LNCaP clone FGC (cell line): ENCODE measurements around the gene ZCCHC10.

DNA sequence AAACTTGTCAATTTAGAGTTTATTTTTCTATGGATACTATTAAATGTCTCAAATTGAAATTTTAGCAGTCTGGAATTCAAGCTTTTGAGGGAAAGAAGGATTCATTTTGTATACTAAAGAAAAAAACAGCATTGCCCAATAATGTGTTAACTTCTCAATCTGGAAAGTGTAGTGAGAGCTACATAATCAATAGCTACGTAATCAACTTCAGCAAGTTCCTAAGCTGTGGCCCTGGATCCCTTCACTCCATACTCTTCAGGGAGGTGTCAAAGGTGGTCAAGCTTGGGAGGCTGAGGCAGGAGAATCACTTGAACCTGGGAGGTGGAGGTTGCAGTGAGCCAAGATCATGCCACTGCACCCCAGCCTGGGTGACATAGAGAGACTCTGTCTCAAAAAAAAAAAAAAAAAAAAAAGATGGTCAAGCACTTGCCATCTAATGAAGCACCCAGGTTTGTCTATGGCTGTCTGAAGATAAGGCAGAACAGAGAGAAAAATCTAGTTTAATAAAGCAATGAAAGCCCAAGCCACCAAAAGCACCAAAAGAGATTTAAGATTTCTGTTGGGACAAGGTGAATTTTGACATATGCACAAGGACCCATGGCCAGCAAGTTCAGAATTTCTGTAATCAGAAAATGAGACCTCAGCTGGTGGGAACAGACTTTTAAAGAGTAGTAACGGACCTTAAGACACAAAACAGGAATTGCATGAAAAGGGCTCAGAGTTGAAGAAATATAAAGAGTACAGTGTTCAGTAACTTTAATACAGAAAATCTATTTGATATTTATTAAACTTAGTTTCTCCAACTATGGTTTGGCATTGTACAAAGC, 1.4 kb downstream of the LEAP2 start:
- RRBS, 2 experiments, result no CpG with 5 or more reads among the region's 2 CpGs

- RRBS, 2 experiments, result no CpG with 5 or more reads among the region's 5 CpGs
These were observed 19.5 kb downstream of the LEAP2 start for GRCh38 chr5:132892954-132893325.

GRCh38 chr5:132951086-132951578, 12.3 kb downstream of the AFF4 start:
- RRBS, 2 experiments, result no CpG with 5 or more reads among the region's 4 CpGs

GRCh38 chr5:133025945-133027140, at the start of gene ZCCHC10:
Gene ZCCHC10 (minus strand): TSS chr5:133026549.
- RRBS, 2 experiments, result 1% methylated on average over 20 of the region's 68 CpGs

- RRBS, 2 experiments, result no CpG with 5 or more reads among the region's 13 CpGs
These were observed 5.2 kb upstream of the HSPA4 start for GRCh38 chr5:133046418-133047108.

- RRBS, 2 experiments, result no CpG with 5 or more reads among the region's 10 CpGs
These were observed 148.0 kb downstream of the C5orf15 start for GRCh38 chr5:133820207-133821074.

DNA sequence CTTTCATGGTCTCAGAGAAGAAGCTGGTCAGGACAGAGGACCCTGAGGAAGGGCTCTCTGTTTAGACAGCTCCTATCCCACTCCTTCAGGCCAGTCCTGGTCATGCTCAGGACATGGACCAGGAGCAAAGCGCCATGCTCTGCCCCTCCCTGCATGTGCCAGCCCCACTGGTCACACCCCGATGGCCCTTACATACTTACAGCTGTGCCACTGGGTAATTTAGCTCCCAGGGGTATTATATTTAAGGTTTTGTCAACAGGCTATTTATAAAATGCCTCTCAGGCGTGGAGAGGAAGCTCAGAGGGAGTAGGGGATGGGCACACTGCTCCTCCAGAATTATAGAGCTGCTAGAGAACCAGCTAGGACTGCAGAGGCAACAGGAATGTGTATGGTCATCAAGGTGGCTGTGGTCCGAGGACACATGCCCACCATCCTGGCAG, 33.3 kb downstream of the C5orf15 start:
- RRBS, 2 experiments, result no CpG with 5 or more reads among the region's 4 CpGs

DNA sequence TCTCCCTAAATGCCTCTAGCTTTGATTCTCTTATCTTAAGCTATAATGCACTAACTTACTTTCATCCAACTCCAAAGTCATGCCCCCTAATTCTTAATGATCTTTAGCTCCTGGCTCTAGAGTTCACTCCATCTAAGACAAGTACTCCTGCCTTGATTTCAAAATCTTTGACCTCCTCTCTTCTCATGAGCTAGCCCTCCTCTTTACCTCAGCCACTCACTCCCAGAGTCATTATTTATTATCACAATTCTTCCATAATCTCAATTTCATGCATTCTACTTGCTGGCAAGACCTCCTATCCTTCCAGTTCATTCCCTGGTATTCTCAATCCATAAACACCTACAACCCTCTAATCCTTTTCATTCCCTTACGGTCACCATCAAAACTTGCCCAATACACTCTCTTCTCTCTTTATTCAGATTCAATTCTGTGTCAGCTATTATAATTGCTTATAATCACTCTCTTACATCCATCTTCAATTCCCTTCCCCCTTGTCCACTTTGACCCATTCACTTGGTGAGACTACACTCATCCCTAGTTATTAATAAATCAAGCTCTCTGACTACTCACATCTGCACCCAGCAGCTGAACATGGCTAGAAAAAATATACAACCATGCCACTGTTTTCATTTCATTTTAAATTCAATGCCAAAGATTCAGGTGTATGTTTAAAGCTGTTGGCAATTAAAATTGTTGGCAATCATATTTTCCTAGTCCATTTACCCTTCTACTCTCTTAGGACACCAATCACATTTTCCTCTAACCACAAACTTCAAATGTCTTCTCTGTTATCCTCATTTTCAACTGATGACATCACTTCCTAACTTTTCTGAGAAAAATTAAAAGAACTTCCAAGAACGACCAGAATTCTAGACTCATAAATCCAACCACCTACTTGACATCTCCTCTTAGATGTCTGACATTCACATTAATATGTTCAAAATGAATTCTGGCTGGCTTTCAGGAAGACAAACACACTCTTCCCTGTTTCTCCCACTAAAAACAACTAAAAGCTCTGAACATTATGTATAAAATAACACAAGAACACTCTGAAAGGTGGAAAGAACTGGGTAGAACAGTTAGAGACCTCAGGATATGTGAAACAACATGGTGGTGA, 5.6 kb downstream of the C5orf15 start:
- RRBS, 2 experiments, result no CpG with 5 or more reads among the region's 2 CpGs

DNA sequence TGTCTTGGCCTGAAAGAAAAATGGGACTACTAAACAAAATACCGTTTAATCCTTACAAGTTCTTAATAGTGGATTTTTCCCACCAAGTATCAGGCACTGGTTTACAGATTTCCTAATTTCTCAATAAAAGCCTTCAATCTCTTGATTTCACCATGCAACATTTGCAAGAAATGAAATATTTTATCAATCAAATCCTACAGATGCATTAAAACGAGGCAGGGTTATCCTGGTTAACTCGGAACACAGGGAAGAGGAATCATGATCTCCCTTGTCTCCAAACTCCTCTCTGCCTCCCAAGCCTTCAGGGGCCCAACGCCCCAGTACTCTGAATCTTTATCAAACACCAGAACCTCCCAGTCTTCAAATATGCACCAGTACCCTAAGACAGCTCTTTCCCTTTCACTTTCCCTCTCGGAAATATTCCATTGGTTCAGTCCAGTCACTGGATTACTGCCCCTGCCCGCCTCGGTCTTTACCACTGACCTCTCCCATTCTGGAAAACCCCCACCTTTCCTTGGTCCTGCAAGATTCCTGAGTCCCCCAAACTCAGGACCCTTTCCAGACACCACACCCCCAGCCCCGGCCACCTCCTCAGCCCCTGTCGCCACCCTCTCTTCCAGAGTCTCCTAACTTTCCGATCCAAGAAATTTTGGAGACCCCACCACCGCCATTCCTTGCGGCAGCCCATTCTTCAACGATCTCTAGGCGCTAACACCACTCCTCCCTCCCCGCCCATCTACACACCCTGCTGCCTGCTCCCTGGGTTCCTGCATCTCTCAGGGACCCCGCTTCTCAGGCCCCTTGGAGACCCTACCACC, 765 bp downstream of the C5orf15 start:
- RRBS, 2 experiments, result no CpG with 5 or more reads among the region's 16 CpGs

GRCh38 chr5:133993844-133994556, 10.8 kb downstream of the VDAC1 start:
- RRBS, 2 experiments, result no CpG with 5 or more reads among the region's 4 CpGs

- RRBS, 2 experiments, result no CpG with 5 or more reads among the region's 12 CpGs
These were observed 9.4 kb downstream of the VDAC1 start for GRCh38 chr5:133995263-133995915.

GRCh38 chr5:134148454-134148928, 28.3 kb downstream of the SKP1 start:
- RRBS, 2 experiments, result no CpG with 5 or more reads among the region's 7 CpGs

DNA sequence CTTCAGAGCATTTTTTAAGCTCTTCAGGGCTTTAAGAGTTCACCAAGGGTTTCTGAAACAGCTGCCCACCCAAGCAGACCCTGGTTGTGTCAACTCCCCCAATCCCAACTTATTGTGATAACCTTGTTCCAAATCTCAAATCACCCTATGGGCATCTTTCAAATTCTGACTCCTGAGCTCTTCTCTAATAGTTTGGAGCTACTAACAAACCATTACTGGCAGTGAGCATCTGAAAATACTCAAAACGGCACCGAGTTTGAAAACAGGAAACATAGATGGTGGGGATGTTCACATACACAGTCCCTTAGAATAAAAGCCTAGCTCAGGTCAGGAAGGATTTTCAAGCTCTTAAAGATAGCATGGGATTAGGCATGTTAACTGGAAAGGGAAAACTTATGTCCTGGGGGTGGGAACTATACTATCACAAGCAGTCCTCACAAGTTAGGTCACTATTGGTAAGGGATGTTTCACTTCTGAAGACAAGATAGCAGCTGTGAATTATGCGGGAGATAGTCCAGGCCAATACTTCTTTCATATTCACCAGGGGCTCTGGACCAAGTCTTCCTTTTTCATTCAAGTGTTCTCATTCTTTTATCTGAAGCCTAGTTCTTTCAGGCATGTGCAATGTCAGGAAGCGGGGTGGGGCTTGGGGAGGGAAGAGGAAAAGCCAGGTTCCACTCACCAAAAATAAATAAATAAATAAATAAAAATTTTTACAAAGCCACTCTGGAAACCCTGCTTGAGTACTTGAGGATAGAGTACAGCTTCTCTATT, 25.9 kb downstream of the SKP1 start:
- RRBS, 2 experiments, result no CpG with 5 or more reads among the region's 4 CpGs

DNA sequence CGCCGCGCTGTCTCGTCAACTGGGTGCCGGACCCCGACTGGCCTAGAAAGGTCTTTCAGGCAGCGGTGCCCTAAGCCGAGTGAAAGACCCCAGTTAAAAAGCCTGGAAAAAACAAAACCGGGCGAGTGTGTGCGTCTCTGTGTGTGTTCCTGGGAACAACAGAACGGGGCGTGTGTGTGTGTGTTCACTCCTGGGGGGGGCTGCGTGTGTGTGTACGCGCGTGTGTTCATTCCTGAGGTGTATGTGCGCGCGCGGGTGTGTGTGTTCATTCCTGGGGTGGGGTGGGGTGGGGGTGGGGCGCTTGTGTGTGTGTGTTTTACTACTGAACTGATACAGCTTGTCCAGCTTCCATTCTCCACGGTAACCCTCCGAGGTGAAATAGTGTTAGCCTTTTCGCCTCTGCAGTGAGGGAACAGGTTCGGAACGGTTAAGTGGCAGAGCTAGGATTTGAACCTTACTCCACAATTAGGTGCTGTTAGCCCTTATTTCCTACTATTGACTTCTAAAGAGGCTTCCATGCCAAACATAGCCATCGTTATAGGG, 497 bp upstream of the SKP1 start:
- RRBS, 2 experiments, result under 1 to 2% methylated on average over 7 of the region's 28 CpGs

GRCh38 chr5:134177719-134178401, 1.1 kb upstream of the SKP1 start:
- RRBS, 2 experiments, result no CpG with 5 or more reads among the region's 17 CpGs

GRCh38 chr5:134201756-134202681, 23.9 kb downstream of the PPP2CA start:
- RRBS, 2 experiments, result no CpG with 5 or more reads among the region's 5 CpGs

- RRBS, 2 experiments, result no CpG with 5 or more reads among the region's 5 CpGs
These were observed 21.0 kb upstream of the PPP2CA start for GRCh38 chr5:134246782-134247350.

- RRBS, 2 experiments, result no CpG with 5 or more reads among the region's 3 CpGs
These were observed 12.4 kb downstream of the CDKN2AIPNL start for GRCh38 chr5:134399123-134399746.

DNA sequence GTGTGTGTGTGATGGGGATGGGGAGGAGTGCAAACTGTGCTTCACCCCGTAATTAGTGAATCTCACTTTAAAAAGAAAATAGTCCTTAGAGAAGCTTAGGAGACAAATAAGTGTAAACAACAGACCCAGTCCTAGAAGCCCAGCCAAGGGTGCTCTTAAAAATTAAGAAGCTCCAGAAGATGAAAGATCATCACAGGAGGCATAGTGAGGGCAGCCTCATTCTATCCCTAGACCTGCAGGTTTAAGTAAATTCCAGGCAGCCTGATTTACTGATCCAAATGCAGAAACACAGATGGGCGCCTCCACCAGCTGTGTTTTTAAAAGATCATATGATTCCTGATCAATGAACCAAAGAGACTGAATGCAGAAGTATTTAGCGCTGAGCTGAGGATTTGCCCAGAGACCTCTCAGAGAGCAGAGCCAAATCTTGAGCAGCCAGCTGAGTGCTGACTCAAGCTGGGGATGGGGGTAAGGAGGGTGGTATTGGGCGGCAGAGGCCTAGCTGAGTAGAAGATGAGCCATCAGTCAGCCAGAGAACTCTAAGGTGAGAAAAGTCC, 34.0 kb upstream of the CDKN2AIPNL start:
- RRBS, 2 experiments, result no CpG with 5 or more reads among the region's 4 CpGs

DNA sequence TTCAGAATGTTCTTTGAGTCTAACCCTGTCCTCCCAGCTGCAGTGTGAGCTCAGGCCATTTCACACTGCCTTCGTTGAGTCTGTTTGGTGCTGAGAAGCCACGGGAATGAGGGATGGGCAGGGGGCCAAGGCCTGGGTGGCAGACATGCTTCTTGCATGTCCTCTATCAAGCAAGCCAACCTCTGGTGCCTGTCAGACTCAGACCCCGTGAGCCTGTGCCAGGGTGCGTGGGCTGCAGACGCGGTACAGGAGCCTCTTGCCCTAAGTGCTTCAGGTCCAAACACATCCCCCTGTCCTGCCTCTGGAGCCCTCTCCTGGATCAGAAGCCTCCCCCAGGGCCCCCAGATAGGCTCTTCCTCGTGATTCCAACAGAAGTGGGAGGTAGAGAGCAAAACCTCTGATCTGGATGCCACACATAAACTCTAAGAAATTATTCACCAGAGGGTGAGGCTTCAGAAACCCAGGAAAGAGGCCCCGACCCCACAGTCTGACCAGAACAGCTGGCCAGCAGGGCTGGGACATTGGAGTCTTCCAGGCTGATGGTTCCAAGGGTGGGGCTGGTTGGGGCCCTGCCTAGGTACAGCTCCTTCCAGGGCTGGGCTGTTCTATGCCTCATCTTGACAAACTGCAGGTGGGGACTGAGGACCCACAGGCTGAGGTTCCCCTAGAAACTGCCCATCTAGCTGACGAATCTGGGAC, 46.7 kb upstream of the CDKN2AIPNL start:
- RRBS, 2 experiments, result no CpG with 5 or more reads among the region's 9 CpGs